BE2C (cell line): ENCODE measurements around a stretch of chr22.

DNA sequence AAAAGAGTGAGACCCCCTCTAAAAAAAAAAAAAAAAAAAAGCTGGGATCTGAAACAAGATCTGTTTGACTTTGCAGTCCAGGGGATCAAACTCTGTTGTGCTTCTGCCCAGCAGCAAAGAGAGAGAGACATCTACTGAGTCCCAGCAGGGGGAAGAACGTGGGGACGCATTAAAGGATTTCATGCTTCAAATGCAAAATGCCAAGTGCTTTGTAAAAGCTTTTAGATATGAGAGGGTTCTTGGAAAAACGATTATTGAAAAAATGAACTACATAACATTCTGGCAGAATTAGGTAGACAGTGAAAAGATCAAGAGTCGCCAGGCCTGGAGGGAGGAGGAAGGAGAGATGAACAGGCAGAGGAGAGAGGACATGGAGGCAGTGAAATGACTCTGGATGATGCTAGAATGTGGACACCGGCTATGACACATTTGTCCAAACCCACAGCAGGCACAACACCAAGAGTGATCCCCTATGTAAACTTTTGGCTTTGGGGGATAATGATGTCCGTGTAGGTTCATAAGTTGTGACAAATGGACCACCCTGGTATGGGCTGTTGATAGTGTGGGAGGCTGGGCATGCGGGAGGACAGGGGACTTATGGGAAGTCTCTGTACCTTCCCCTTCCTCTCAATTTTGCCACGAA, 9.4 kb downstream of the TXN2 start:
- RRBS = no CpG with 5 or more reads among the region's 8 CpGs

DNA sequence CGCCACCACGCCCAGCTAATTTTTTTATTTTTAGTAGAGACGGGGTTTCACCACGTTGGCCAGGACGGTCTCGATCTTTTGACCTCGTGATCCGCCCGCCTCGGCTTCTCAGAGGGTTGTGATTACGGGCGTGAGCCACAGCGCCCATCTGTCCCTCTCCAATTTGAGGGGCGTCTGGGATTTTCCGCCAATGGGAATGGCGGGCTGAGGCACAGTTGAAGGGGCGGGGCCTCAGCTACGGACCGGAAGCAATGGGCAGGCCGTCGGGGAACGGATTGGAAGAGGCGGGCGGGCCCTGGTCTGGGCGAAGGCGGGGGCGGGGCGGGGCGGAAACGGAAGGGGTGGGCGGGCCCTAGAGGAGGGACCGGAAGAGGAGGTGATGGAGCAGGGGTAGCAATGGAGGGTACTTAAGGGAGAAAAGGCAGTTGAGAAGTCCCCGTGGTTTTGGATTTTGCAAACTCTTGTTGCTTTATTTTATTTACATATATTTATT, 454 bp upstream of the TXN2 start:
- RRBS = no CpG with 5 or more reads among the region's 33 CpGs

GRCh38 chr22:36512304-36512718, 5.5 kb upstream of the FOXRED2 start:
- RRBS = no CpG with 5 or more reads among the region's 7 CpGs

GRCh38 chr22:36529773-36530179, 810 bp upstream of the EIF3D start:
- RRBS = no CpG with 5 or more reads among the region's 16 CpGs

DNA sequence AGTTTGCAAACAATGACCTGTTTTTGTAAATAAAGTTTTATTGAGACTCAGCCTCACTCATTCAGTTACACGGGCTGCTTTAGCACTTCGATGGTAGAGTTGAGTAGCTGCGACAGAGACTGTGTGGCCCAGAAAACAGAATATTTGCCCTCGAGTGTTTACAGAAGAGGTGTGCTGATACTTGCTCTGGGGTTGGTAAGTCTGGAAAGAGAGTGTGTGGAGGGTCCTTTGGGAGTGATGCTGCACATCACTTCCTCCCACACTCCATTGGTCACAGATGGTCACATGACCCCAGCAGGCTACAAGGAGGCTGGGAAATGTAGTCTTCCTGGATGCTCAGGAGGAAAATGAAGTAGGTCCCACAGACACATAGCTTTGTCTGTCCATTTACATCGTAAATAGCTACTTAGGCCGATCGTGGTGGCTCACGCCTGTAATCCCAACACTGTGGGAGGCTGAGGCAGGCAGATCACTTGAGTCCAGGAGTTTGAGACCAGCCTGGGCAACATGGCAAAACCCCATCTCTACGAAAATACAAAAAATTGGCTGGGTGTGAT, 34.5 kb downstream of the IFT27 start:
- RRBS = no CpG with 5 or more reads among the region's 9 CpGs

DNA sequence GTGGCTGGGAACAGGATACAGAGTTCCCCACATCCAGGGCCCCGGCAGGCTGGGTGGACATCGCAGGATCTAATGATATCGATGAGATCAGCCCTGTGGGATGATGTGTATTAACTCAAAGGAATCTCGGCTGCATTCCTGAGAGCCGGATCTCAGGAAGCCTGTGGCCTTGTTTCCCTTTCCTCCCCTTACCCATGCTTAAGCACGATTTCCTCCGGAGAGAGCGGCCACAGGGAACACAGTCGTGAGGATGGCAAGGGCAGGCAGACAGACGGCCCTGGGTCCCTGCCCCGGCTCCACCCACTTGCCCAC, 6.5 kb upstream of the PVALB start:
- RRBS = 48% methylated on average over 10 of the region's 11 CpGs

DNA sequence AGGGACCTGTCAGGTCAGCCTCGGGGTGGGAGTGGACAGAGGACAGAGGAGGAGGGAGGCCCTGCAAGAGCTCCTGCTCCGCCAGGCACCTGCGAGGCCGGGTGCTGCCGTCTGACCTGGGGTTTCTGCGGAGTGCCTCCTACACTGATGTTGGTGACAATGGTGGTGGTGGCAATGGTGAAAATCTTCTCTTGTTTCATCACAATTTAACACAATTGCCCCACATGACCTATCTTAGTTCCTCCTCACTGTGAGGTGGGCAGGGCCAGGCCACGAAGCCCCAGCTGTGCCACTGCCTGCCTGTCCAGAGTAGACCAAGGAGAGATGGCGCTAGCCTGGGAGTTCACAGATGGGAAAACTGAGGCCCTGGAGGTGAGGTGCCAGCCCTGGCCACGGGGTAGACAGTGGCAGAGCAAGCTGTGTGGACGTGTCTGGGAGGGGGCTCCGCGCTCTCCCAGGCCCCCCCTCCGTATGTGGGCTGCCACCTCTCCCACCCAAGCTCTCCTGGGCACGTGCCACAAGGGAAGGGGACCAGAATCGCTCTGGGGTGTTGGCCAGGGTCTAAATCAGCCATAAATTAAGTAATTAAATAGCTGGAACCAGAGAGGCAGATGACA, 10.1 kb downstream of the CSF2RB start:
- RRBS = no CpG with 5 or more reads among the region's 15 CpGs

- RRBS = no CpG with 5 or more reads among the region's 11 CpGs
Measured at GRCh38 chr22:36938692-36939189, 25.3 kb downstream of the CSF2RB start.

GRCh38 chr22:36940634-36941026, 27.2 kb downstream of the CSF2RB start:
- RRBS = no CpG with 5 or more reads among the region's 3 CpGs

- RRBS = no CpG with 5 or more reads among the region's 4 CpGs
Measured at GRCh38 chr22:37014802-37015169, 4.5 kb downstream of the TST start.

GRCh38 chr22:37024249-37024997, 4.9 kb downstream of the MPST start:
- RRBS = 95% methylated on average over 17 of the region's 79 CpGs

DNA sequence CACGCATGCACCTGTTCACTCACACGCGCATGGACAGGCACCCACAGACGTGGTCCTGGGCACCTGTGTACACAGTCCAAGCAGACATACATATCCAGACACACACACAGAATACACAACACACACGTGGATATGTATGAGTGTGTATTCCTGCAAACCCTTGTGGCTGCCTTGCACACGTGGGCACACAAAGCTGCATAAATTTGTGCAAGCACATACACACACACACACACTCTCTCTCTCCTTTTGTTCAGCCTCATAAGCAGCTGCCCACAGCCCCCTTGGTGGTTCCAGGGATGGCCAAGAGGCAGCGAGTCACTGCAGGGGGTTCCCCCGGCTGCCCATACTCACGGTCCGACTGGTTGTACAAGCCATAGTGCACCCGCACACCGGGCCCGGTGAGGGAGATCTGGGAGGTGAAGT, 23.3 kb downstream of the KCTD17 start:
- RRBS = 35% methylated on average over 5 of the region's 13 CpGs

- RRBS = no CpG with 5 or more reads among the region's 24 CpGs
Measured at GRCh38 chr22:37147846-37148876, 1.6 kb downstream of the IL2RB start.

DNA sequence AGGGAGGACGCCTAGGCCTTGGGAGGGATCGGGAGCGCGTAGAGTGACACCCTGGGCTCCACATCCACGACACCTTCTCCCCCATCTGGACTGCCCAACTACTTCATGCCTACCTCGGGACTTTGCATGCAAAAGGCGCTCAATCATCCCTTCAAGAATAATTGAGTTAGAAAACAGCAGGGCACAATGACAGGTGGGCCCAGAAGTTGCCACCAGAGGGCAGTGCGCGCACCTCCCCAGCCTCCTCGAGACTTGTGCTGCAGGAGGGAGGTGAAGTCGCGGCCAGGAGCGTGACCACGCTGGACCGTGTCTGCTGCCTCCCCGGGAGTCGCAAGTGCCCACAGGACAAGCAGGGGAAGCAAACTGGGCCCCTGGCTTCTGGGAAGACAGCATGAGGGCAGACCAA, 16.8 kb upstream of the IL2RB start:
- RRBS = no CpG with 5 or more reads among the region's 17 CpGs

DNA sequence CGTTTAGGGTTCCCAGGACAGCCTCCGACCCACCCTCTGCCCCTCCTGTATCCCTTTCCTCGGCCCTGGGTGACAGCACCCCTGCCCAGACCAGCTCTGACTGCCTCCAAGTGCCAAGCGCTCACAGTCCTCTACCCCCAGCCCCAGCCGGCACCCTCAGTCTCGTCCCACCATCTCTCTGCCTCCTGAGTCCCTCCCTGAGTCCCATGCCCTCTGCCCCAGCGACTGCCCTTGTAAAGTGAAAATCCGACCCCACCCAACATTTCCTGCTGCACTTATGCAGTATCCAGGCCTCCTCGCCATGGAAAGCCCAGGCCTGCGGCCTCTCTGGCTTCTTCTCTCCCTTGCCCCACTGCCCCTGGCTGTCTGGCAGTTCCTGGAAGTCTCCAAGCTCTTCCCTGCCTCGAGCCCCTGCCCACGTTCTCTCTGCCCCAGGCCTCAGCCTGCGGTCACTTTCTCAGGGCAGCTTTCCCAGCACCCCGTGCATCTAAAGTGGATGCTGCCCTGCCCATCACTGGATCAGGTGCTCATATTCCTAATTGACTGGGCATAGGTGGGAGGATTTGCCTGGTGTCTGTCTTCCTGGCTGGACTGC, 17.6 kb upstream of the IL2RB start:
- RRBS = no CpG with 5 or more reads among the region's 14 CpGs

GRCh38 chr22:37186096-37187061, 1.7 kb downstream of the C1QTNF6 start:
- RRBS = no CpG with 5 or more reads among the region's 16 CpGs

GRCh38 chr22:37229151-37229818, 14.8 kb downstream of the RAC2 start:
- RRBS = no CpG with 5 or more reads among the region's 6 CpGs

DNA sequence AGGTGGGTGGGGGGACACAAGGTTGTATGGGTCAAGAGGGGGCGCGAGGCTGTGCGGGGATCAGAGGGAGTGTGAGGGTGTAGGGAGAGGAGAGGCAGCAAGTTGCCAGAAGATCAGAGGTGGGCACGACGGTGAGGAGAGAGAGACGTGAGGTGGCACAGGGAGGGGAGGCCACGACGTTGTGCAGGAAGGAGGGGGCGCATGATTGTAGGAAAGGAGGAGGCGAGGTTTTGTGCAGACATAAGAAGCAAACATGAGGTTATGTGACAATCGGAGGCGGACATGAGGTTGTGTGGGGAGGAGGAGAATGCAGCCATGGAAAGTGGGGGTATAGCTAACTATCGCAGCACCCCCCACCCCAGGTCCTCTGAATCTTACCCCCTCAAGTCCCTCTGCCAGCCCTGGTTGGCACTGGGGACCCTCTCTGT, 12.7 kb downstream of the RAC2 start:
- RRBS = no CpG with 5 or more reads among the region's 13 CpGs

DNA sequence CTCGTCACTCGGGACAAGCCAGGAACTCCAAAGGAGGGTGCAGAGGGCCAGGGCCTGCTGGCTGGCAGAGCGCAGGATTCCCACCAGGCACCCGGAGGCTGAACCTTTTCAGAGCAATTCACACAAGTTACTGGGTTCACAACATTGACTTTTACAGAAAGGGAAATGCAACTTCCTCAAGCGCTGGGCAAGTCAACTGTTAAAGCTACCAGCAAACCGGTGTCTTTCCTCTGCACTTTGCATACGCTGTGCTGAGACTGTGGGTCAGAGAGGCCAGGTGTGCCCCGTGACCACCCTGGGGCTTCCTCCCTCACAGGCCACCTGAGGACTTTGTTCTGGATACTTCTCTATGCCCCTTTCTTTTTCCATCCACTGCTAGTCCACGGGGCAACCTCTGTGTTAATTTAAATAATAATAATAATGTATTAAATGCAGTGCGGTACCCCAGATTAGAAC, 1.3 kb upstream of the RAC2 start:
- RRBS = 83% methylated on average over 2 of the region's 10 CpGs

- RRBS = no CpG with 5 or more reads among the region's 4 CpGs
Measured at GRCh38 chr22:37286821-37287210, 4.5 kb downstream of the CYTH4 start.